Temporal lobe (tissue), 2 donors: ENCODE data around the genes DNAL4 and NPTXR.

GRCh38 chr22:38492025-38492398, 14.1 kb downstream of the DDX17 start:
- RAMPAGE, long total RNA = no peak

DNA sequence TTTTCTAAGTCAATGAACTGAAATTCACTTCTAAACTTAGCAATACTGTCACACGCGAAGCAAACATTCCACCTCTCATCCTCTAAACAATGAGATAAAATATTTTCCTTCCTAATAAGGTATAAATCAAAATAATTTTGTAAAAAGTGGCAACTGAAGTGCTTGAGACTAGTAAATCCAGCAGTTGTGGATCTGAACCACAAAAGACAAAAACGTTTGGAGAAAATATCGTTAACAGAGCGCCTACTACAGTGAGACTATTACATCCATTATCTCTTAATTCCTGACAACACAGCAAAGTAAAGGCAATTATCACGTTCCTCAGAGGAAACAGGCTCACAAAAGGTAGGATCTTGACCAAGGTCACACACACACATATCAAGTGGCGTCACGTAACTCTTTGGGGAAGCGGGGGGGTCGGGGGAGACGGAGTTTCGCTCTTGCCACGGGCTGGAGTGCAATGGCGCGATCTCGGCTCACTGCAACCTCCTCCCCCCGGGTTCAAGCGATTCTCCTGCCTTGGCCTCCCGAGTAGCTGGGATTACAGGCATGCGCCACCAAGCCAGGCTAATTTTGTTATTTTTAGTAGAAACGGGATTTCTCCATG, 1.5 kb downstream of the DDX17 start:
- RAMPAGE, long total RNA = no peak

GRCh38 chr22:38507377-38508060, 1.4 kb upstream of the DDX17 start:
- RAMPAGE, long total RNA = no peak

- RAMPAGE, long total RNA = no peak
Measured at GRCh38 chr22:38682986-38683330, 1.2 kb downstream of the TOMM22 start.

DNA sequence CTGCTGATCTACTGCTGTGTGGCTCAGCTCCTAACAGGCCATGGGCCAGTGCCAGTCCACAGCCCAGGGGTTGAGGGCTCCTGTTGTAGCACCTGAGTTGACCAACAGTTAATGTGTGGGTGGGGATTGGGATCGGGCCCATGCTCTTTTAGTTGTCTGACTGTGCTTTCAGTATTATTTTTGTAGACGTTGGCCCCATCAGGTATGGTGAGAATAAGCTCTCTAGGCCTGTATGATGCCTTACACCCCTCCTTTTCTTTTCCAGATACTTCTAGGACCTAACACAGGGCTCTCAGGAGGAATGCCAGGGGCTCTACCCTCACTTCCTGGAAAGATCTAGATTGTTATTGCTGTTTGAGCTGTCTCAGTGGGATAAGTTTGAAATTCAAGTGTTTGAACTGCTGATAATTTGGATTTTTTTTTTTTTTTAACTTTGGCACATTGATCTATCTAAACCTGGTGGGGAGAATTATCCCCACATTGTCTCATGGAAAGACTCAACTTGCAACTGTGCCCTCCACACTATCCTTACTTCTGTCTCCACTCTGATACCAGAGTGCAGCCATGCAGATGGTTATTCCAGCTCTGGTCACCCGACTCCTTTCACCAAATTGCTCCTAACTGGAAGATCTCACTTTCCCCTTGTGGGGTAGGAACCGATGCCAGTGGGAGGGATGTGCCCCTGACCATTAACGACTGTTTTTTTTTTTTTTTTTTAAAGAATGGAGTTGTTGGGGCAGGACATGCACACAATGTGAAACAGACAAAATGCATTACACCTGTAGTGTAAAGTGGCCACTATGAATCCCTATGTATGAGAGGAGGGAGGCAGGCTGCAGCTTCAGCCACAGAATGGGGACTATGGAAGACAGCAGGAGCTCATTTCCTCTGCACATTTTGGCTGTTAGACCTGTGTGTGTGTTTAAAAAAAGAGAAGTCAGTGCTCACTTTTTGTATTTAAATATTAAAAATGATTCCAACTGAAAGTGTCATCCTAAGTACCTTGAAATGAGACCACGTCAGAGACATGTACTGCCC, 2.1 kb downstream of the TOMM22 start:
- RAMPAGE, long total RNA = no peak

DNA sequence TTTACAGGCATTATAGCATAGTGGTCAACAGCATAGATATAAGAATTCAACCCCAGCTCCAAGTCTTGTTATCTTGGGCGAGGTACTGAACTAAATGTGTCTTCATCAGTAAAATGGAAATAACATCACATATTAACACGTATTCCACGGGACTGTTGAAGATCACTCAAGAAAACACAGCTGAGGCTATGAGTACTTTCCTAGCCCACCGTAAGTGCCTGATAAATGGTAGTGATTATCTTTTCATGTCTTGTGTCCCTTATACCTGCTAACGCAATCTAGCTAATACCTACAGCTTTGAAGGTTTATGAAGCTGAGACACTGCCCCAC, 1.4 kb downstream of the JOSD1 start:
- RAMPAGE, long total RNA = no peak

GRCh38 chr22:38704553-38704934, 1.2 kb upstream of the GTPBP1 start:
- RAMPAGE, long total RNA = no peak

- RAMPAGE, long total RNA = no peak
Measured at GRCh38 chr22:38730319-38730893, 24.7 kb downstream of the GTPBP1 start.

- RAMPAGE, long total RNA = no peak
Measured at GRCh38 chr22:38736665-38737103, 19.1 kb downstream of the SUN2 start.

DNA sequence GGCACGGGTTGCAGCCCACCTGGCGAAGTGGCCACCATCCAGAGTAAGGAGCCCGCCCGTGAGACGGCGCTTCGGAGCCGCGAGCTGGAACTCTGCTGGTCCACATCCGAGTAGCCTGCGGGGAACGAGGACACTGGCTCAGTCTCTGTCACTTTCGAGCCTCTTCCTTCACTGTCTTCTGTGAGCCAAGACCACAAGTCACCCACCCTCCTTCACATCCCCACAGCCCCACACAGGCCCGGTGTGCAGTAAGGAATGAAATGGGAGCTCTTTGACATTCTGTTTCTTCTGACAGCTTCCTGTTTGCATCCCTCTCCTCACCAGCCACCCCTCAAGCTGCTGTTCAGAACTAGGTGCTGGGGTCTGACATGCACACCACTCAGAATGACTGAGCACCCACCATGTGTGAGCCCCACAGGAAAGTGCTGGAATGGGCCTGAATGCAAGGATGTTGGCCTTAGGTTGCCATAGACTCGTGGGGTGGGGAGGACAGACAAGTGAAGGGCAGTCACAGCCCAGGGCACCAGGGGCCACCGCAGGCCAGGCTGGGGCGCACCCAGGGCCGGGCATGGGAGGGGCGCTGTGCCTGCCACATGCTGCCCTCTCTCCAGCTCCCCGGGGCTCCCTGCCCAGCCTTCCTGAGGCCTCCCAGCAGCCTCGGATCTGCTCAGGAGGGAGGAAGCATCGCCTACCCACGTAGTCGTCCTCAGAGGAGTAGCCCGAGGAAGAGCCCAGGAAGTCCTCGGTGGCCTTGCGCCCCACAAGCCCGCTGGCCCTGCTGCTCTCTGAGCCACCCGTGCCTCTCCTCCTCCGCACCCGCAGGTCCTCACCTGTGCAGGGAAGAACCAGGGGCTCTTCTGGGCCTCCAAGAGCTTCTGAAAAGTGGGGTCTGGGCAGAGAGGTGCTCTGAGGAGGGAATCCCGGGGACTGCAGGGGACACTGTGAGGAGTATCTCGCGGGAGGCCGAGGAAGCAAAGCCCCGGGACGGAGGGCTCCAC, 5.3 kb downstream of the SUN2 start:
- RAMPAGE, long total RNA = no peak

DNA sequence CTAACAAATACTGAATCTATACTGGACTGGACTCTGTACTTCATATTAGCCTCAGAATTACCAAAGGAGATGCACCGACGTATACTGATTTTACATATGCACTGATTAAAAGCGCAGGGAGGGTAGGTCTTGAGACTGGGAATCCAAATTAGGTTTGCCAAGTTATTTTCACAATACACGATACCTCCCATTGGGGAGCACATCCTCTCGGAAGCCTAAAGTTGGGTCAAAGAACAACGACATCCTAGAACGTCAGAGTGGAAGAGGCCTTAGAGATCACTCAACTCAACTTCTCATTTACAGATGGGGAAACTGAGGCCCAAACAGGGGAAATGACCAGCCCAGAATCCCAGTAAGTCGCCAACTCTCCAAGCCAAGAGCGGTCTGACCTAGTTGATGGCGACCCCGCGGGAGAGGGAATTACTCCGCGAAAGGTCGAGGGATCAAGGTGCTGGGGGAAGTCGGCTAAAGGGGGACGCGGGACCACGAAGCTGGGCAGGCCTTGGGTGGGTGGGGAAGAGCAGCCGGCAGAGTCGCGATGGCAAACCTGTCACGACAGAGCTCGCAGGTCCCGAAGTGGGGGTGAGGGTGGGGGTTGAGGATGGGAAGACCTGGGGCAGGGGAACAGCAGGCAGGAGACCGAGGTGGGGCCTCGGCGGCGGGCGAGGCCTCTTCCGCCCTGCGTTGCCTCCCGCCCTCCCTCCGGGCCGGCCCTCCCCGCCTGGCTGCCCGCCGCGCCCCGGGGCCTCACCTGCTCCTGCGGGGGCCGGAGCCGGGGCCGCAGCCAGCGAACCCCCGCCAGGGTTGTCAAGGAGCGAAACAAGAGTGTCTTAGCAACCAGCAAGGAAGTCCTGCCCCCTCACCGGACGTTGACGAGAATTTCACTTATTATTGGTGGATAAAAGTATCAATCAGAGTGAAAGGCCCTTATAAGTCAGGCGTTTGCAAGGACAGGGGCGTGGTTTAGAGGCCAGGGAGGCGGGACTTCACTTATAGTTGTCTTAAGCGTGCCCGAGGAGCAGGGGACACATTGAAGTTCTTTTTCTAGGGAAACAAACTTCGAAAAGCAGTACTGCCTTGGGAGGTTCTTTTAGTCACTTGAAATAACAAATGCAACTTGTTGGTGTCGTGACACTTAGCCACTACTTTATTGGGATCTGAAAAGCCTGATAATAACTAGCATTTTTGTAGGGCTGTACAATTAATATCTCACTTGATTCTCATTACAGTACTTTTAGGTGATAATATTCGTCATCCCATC, at the start of gene DNAL4:
TSS of gene DNAL4 (minus strand) at position 827 of the 1,261 bp plus-strand sequence.
- RAMPAGE, long total RNA = start-site peak on the minus strand centred at position 824 of the sequence, 85 bp wide, 229 and 197 reads in 2 replicates

- RAMPAGE, long total RNA = no peak
Measured at GRCh38 chr22:38843967-38844704, at the start of gene NPTXR. NPTXR (minus strand) TSS chr22:38844028.

DNA sequence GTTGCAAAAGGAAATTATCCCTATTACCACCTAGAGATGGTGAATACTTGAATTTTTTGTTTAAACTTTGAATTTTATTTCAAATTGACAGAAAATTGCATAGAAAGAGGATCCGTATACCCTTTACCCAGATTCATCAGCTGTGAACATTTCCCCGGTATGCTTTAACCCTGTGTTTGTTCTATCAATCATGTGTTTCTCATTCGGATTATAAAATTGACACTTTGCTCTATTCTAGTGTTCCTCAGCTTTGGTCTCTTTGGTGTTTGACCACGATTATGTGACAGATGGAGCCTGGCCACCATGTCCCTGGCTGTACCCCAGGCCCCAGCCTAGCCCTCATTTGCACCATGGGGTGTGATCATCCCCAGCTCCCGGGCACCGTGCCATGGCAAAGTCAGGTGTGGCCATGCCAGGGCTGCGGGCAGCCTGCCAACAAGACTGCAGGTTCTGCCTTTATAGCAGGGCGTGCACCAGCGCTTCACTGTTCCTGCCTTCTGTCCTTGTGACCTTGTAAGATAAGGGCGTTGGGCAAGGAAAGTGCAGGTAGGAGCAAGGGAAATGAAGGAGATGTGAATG, 22.5 kb upstream of the APOBEC3A start:
- RAMPAGE, long total RNA = no peak

GRCh38 chr22:38936300-38936499, 21.2 kb upstream of the APOBEC3A start:
- RAMPAGE, long total RNA = no peak

GRCh38 chr22:39013003-39013333, 1.1 kb upstream of the APOBEC3C start:
- RAMPAGE, long total RNA = no peak

GRCh38 chr22:39099474-39099923, 2.5 kb downstream of the APOBEC3H start:
- RAMPAGE, long total RNA = no peak

GRCh38 chr22:39143938-39144422, 8.5 kb downstream of the CBX7 start:
- RAMPAGE, long total RNA = no peak

DNA sequence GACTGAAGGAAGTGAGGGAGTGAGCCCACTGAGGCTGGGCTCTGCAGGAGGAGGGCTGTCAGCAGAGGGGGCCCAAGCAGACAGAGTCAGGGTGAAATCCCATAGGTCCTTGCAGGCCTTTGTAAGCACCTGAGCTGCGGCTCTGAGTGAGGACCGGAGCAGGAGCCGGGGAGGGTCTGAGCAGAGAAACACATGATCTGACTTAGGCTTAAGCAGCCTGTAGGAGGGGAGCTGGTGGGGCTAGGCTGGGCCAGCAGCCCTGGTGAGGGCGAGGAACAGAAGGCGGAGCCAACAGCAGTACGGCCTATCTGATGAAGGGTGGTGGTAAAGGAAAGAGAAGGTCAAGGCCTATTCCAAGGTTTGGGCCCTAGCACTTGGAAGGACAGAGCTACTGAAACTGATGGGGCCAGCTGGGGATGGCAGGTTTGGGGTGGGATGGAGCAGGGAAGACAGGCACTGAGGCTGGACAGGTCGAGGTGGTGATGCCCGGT, 27.0 kb upstream of the CBX7 start:
- RAMPAGE, long total RNA = no peak

- RAMPAGE, long total RNA = no peak
Measured at GRCh38 chr22:39183854-39184950, 31.7 kb upstream of the CBX7 start.

- RAMPAGE, long total RNA = no peak
Measured at GRCh38 chr22:39237261-39237846, 7.4 kb downstream of the PDGFB start.